Endothelial cell of umbilical vein (primary cell): ENCODE measurements around the genes KLRB1, KLRC4 and KLRC3.

DNA sequence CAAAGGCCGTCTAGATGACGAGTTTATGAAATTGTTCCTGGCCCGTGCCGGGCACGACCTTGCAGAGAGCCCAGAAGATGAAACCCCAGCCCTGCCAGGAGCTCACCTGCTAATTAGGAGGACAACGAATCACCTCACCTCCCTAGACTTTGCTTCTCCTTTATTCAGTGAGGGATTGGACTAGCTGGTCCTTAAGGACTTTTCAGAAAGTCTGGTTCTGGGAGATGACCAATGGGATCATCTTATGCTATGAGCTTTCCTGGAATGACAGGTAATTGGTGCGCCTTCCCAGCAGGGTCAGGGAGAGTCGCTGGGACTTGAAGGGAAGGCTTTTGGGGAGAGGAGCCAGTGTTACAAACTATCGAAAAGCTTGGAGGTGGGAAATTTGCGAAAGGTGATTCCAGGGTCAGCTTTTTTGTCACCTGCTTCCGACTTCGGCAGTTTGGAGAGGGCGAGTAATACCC lies 159.1 kb downstream of the KLRB1 start:
- PRO-cap = no peak
CAGE:
- cytosol, long polyA minus RNA = no peak
- cytosol, long polyA plus RNA = no peak
- long polyA plus RNA = no peak
- nucleus, long polyA minus RNA = no peak
- nucleus, long polyA plus RNA = no peak

DNA sequence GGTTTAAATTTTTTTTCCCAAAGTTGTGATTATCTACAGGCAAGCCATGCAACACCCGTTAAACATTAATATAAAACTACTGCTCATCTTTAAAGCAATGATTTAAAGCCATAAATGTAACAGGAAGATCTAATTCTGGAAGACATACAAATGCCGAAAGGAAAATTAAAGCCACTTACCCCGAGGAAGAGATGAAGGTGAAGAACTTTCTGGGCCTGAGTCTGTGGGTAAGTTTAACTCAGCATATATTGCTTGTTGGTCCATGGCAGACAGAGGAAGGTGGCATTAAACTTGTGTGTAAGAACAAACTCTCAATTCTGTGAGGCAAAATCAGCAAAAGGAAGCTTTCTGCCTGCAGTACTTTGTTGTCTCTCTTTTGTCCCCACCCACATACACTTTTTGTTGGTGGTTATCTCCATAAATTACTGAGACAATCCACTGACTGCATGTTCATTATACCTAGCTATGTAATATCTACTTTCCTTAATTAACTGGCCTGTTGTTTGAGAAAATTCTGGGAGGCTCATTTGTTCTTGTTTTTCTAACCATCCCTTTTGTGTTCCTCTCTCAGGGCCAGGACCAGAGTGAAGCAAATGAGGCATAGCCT lies at the start of gene KLRB1:
TSS of gene KLRB1 (minus strand) at position 341 of the 607 bp plus-strand sequence.
- PRO-cap = no peak
CAGE:
- cytosol, long polyA minus RNA = no peak
- cytosol, long polyA plus RNA = no peak
- long polyA plus RNA = no peak
- nucleus, long polyA minus RNA = no peak
- nucleus, long polyA plus RNA = no peak

GRCh38 chr12:9739695-9740432 lies 20.8 kb downstream of the CD69 start:
- PRO-cap = unidirectional peak, minus-strand start at chr12:9739906
CAGE:
- cytosol, long polyA minus RNA = no peak
- cytosol, long polyA plus RNA = no peak
- long polyA plus RNA = no peak
- nucleus, long polyA minus RNA = no peak
- nucleus, long polyA plus RNA = no peak

- PRO-cap = no peak
CAGE:
- cytosol, long polyA minus RNA = no peak
- cytosol, long polyA plus RNA = no peak
- long polyA plus RNA = no peak
- nucleus, long polyA minus RNA = no peak
- nucleus, long polyA plus RNA = no peak
Observed at GRCh38 chr12:9872580-9873030, 3.5 kb upstream of the CLEC2B start.

DNA sequence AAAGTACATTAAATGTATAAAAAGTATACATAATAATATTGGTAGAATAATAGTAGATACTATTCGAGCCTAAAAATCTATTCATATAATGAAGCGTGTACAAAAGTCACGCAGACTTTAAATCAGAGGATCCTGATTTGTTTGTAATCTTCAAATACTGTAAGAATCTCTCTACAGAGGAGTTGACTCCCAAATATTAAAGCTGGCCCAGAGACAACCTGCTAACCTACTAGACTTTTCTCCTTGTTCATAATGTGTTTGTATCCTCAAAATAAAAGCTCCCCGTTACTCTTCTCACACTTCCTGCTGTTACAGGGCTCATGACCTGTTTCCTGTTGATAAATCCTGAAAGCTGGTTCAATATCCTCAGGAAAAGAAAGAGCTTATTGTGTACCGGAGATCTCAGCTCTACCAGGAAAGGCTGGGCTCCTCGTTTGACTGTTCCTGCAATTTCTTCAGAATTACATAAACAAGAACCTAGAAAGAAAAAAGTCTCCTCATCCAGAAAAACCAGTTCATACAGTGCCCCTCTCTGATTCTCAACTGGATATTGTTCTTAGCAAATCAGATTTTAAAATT lies 30.9 kb downstream of the CLEC1A start:
- PRO-cap = bidirectional peak, plus-strand start at position 384 of the sequence, minus-strand start at position 245 of the sequence
CAGE:
- cytosol, long polyA minus RNA = no peak
- cytosol, long polyA plus RNA = no peak
- long polyA plus RNA = no peak
- nucleus, long polyA minus RNA = no peak
- nucleus, long polyA plus RNA = no peak

- PRO-cap = bidirectional peak, plus-strand start at chr12:10097858, minus-strand start at chr12:10097757
CAGE:
- cytosol, long polyA minus RNA = no peak
- cytosol, long polyA plus RNA = no peak
- long polyA plus RNA = no peak
- nucleus, long polyA minus RNA = no peak
- nucleus, long polyA plus RNA = no peak
Observed at GRCh38 chr12:10097335-10098148, 1.2 kb downstream of the CLEC1A start.

- PRO-cap = bidirectional peak, plus-strand start at chr12:10214264, minus-strand start at chr12:10214281
CAGE:
- cytosol, long polyA minus RNA = no peak
- cytosol, long polyA plus RNA = no peak
- long polyA plus RNA = no peak
- nucleus, long polyA minus RNA = start-site peak on the plus strand at chr12:10214441-10214469, 23 reads
- nucleus, long polyA plus RNA = no peak
Observed at GRCh38 chr12:10214203-10214544, 1.5 kb downstream of the GABARAPL1 start.

- PRO-cap = no peak
CAGE:
- cytosol, long polyA minus RNA = no peak
- cytosol, long polyA plus RNA = no peak
- long polyA plus RNA = no peak
- nucleus, long polyA minus RNA = no peak
- nucleus, long polyA plus RNA = no peak
Observed at GRCh38 chr12:10394309-10395174, 4.7 kb upstream of the KLRK1 start.

GRCh38 chr12:10409279-10409775 lies at the start of gene KLRC4:
Gene KLRC4, minus strand, starts transcription at chr12:10409757.
- PRO-cap = no peak
CAGE:
- cytosol, long polyA minus RNA = no peak
- cytosol, long polyA plus RNA = no peak
- long polyA plus RNA = no peak
- nucleus, long polyA minus RNA = no peak
- nucleus, long polyA plus RNA = no peak

- PRO-cap = no peak
CAGE:
- cytosol, long polyA minus RNA = no peak
- cytosol, long polyA plus RNA = no peak
- long polyA plus RNA = no peak
- nucleus, long polyA minus RNA = no peak
- nucleus, long polyA plus RNA = no peak
Observed at GRCh38 chr12:10420228-10420646, at the start of gene KLRC3. Gene KLRC3, minus strand, starts transcription at chr12:10420595.

DNA sequence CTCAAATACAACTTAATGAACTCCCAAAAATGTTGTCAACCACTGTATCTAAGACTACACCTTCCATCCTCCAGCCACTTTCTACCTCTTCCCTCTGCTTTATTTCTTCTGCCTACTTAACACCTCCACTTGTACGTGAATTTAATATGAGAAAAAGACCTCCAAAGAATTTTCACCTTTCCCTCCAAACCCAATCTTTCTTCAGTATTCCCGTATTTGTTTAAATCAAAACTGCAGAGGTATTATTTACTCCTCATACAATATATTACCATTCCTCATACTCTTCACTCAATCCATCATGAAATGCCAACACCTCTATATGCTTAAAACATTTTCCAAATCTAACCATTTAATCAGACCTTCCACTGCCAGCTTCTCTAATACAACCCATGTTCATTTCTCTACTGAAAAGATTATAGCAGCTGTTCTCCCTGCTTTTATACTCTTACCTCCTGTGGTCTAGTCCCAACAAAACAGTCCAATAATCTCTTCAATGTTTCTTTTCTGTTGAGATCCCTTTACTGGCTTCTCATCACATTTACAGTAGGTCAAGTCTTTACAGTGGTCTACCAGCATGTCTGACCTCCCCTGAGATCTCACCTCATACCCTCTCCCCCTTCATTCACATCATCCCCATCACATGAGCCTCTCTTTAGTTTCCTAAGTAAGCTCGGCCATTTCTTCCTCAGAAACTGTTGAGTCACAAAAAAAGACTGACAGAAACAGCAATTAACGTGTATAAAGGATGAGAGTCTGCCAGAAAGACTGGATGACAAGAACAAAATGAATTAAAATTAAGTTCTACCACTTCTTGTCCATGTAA lies 15.8 kb downstream of the YBX3 start:
- PRO-cap = no peak
CAGE:
- cytosol, long polyA minus RNA = start-site peak on the minus strand centred at position 381 of the sequence, 132 bp wide, 5 reads
- cytosol, long polyA plus RNA = no peak
- long polyA plus RNA = start-site peak on the minus strand centred at position 501 of the sequence, 967 bp wide, 36 and 72 reads in 2 replicates
- nucleus, long polyA minus RNA = no peak
- nucleus, long polyA plus RNA = no peak

GRCh38 chr12:10712204-10713555 lies 10.4 kb downstream of the YBX3 start:
- PRO-cap = no peak
CAGE:
- cytosol, long polyA minus RNA = no peak
- cytosol, long polyA plus RNA = no peak
- long polyA plus RNA = no peak
- nucleus, long polyA minus RNA = no peak
- nucleus, long polyA plus RNA = no peak

DNA sequence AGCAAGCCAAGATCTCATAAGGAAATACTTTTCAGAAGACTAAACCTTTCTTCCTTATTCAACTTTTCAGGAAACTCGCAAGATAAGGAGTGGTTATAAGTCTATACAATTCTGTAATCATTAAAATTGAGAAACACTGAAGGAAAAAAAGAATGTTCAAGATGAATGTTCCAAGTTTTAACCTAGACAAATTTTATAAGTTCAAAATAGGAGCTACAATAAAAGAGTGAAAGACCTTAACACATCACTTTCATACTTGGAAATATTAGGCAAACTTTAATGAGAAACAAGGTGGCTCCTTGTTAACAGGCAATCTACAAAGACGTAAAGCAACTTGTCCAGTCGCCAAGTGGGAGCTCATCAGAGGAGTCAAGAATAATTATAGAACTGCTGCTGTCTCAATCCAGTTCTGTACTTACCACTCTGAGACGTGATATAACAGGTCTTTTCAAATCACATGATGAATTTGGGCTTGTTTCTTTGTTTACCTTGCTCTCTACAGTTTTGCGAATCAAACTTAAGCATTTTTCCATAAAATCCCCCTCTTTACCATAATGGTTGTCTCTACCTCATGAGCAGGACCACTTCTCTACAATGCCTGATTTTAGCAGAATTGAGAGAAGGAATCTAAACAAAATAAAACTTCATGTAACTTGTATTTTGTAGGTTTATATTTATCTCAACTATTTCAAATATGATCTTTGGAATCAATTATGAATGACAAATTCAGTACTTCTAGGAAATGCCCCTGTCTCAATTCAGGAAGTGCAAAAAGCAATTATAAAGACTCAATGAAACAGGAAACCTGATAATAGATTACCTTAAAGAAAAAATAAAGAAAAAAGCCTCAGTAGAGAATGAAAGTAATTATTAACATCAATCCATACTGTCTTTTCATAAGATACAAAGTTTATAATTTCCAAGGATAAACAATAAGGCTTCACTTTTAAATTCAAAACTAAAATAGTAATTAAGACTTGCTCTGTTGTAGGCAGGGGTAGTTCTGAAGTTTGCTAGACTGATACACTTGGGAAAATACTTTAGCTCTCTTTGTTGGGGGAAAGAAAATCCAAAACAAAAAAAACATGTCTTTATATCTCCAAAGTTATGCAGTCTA lies 3.5 kb downstream of the YBX3 start:
- PRO-cap = no peak
CAGE:
- cytosol, long polyA minus RNA = no peak
- cytosol, long polyA plus RNA = no peak
- long polyA plus RNA = no peak
- nucleus, long polyA minus RNA = start-site peak on the minus strand centred at position 740 of the sequence, 24 bp wide, 21 reads
- nucleus, long polyA plus RNA = no peak

GRCh38 chr12:10720618-10721336 lies 2.3 kb downstream of the YBX3 start:
- PRO-cap = bidirectional peak, plus-strand start at chr12:10721254, minus-strand start at chr12:10721199
CAGE:
- cytosol, long polyA minus RNA = no peak
- cytosol, long polyA plus RNA = no peak
- long polyA plus RNA = no peak
- nucleus, long polyA minus RNA = start-site peak on the minus strand at chr12:10720894-10720920, 17 reads
- nucleus, long polyA plus RNA = no peak

- PRO-cap = no peak
CAGE:
- cytosol, long polyA minus RNA = no peak
- cytosol, long polyA plus RNA = no peak
- long polyA plus RNA = no peak
- nucleus, long polyA minus RNA = no peak
- nucleus, long polyA plus RNA = no peak
Observed at GRCh38 chr12:10928803-10929115, 277 bp upstream of the PRH2 start.

DNA sequence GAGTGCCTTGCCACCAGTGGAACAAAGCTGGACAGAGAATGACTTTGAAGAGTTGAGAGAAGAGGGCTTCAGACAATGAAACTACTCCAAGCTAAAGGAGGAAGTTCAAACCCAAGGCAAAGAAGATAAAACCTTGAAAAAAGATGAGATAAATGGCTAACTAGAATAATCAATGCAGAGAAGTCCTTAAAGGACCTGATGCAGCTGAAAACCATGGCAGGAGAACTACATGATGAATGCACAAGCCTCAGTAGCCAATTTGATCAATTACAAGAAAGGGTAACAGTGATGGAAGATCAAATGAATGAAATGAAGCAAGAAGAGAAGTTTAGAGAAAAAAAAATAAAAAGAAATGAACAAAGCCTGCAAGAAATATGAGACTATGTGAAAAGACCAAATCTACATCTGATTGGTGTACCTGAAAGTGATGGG lies 17.1 kb downstream of the PRB2 start:
- PRO-cap = no peak
CAGE:
- cytosol, long polyA minus RNA = no peak
- cytosol, long polyA plus RNA = no peak
- long polyA plus RNA = no peak
- nucleus, long polyA minus RNA = no peak
- nucleus, long polyA plus RNA = no peak

GRCh38 chr12:11547802-11548152 lies 101.7 kb upstream of the ETV6 start:
- PRO-cap = no peak
CAGE:
- cytosol, long polyA minus RNA = no peak
- cytosol, long polyA plus RNA = no peak
- long polyA plus RNA = no peak
- nucleus, long polyA minus RNA = no peak
- nucleus, long polyA plus RNA = no peak

DNA sequence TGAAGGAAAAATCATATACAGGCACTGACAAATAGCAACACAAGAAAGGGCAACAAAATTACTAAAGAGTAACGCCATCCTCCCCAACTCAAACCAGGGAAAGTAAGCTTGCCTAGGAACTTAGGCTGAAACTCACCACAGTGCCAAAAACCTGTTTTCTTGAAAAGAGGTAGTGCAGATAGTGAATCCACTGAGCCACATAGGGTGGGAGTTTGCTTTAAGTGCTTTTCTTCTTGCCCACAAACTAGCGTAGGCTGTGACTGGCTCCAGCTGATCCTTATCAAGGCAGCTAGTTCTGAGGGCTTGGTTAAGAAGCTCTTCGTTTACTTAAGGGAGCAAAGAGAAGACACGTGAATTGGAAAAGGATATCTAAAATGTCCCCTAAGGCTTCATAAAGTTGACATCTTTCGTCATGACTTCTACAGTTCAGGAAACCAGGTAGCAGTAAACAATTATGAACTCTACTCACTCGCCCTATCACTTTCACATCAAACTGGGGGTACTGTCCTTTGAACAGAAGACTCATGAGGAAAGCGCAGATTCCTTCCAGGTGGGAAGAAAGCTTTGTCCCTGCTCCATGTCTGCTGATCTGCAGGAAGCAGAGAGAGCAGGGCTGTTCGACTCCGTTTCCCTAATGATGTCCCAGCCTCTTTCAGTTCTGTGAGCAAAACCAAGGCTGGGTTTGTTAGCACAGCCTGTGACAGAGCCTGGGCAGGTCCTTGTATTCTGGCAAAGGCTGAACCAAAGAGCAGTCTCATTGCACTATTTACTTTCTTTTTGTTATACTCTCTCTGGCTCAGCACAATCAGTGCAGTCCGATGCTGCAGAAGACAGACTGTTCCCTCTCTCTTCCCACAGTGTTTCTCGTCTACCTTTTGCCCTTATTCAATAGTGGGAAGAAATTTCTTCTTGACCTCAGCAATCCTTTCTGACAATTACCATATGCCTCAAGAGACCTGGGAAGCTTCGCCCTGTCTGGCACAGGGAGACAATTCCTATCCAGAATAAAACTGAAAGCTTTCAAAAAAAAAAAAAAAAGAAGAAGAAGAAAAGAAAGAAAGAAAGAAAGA lies 93.5 kb upstream of the ETV6 start:
- PRO-cap = no peak
CAGE:
- cytosol, long polyA minus RNA = no peak
- cytosol, long polyA plus RNA = no peak
- long polyA plus RNA = no peak
- nucleus, long polyA minus RNA = no peak
- nucleus, long polyA plus RNA = no peak

GRCh38 chr12:11719638-11720829 lies 70.6 kb downstream of the ETV6 start:
- PRO-cap = bidirectional peak, plus-strand start at chr12:11720010, minus-strand start at chr12:11719839
CAGE:
- cytosol, long polyA minus RNA = no peak
- cytosol, long polyA plus RNA = no peak
- long polyA plus RNA = no peak
- nucleus, long polyA minus RNA = start-site peak on the minus strand at chr12:11719802-11719839, 6 reads
- nucleus, long polyA plus RNA = no peak

DNA sequence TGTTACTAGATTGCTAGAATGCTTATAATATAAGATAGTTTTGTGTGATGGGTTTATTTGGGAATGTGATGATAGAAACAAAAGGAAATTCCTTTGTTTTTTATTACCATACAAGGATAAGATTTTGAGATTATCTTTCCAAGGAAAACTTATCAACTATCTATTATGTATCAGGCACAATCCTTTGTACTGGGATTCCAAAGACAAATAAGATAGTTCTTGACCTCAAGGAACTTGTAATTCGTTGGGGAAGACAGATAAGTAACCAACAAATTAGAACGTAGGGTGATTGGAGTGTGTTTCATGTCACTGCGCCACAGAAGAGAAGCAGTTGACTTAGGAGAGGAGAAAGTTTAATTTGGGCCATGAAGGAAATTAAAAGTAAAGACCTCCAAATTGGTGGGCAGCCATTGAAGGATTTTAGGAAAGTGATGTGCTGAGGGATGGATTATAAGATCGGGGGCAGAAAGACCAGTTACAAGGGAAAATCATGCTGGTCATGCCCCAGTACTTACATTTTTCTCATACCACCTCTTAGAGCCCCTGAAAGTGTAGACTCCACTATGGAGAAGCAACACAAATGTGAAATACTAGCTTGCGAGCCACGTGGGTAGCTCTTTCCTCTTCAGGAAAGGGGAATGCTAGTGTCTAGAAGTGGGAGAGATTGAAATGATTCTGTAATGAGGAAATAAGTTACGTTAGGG lies 148.6 kb downstream of the ETV6 start:
- PRO-cap = no peak
CAGE:
- cytosol, long polyA minus RNA = no peak
- cytosol, long polyA plus RNA = no peak
- long polyA plus RNA = no peak
- nucleus, long polyA minus RNA = start-site peak on the minus strand centred at position 569 of the sequence, 33 bp wide, 8 reads
- nucleus, long polyA plus RNA = no peak